ENCODE data around the genes VKORC1 and PRSS8.

GRCh38 chr16:30445963-30446335 lies 275 bp upstream of the SEPHS2 start:
- PRO-cap, 10 experiments = peak in 9 of 10 experiments; most common plus-strand start chr16:30446063 (in 3); most common minus-strand start chr16:30446095 (in 2)

GRCh38 chr16:30446336-30446732 lies 660 bp upstream of the SEPHS2 start:
- PRO-cap, 10 experiments = peak in 1 of 10 experiments; most common minus-strand start chr16:30446405 (in 1)

DNA sequence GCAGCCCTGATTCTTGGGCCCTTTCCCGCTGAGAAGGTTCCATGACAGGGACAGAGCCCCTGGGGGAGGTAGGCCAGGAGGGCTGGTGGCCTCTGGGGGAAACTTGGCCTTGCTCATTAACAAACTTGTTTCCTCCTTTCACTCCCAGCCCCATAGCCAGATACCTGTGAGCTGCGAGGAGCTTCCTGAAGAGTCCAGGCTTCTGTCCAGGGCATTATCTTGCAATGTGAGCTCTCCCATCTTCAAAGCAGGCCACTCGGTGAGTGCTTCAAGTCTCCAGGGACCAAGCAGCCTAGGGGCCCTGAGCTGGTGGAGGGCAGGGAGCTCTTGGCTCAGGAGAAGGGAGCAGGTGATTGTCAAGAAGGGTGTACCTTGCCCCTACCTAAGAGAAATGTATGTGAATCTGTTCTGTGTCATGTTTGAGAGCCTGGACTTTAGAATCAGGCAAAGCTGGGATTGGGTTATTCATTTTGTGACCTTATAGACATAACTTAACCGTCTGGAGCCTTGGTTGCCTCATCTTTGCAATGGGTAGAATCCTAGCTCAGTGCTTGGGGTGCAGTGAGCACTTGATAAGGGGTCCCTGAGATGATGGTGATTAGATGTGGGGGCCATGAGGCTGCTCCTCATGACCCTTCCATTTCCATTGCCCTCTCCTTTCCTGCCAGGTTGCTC lies 16.0 kb downstream of the ZNF768 start:
- PRO-cap, 10 experiments = no peak in any of the 10 experiments

GRCh38 chr16:30524117-30524846 lies 2.1 kb downstream of the ZNF768 start:
- PRO-cap, 10 experiments = no peak in any of the 10 experiments

GRCh38 chr16:30603573-30604849 lies 6.2 kb downstream of the ZNF689 start:
- PRO-cap, 10 experiments = no peak in any of the 10 experiments

DNA sequence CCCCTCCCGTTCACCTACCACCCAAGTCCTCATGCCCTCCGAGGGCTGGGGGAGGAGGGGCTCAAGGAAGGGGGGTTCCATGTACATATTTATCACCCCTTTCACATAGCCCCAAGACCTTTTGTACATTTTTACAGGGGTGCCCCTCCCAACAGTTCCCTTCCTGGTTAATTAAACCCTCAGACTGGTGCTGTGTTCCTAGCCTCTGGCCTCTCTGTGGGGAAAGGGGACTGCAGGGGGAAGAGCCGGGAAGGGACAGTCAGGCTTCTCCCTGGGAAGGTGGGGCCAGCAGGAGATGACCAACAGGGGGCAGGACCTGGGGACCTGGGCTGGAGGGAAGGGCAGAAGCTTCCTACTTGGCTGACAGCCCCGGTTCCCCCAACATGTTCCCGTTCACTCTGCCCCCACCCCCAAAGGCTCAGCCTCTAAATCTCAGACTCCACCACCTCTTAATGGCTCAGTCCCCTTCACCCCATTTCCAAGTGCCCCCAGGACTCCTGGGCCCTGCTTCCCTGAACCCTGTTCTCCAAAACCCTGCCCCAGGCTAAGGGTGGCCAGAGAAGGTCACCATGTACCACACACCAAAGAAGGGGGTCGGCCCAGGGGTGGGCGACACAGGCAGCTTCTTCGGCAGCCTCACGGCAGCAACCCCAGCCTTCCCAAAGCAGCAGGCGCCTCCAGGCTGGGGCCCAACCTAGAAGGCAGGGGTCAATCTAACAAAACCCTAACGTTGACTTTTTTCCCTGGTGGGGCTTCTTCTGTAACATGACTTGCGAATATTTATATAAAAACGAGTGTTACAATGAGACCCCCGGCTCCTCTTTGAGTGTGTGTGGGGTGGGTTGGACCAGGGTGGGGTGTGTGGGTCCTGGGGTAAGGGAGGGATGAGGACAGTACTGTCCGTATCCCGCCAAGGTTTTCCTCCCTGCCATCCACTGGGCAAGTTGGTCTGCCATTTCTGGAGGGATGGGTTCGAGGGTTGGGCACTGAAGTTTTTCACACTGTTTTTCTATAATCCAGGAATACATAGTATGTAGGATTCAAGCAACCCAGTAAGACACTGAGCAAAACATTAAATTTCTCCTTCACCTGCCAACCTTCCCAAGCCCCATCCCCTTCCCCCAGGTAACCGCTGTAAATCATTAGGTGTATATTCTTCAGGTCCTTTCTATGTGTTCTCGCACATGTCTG lies 12.2 kb downstream of the FBRS start:
- PRO-cap, 10 experiments = no peak in any of the 10 experiments

- PRO-cap, 10 experiments = peak in 7 of 10 experiments; most common plus-strand start chr16:30896289 (in 6); most common minus-strand start chr16:30896315 (in 7)
Observed at GRCh38 chr16:30895761-30896367, 550 bp upstream of the CTF1 start.

DNA sequence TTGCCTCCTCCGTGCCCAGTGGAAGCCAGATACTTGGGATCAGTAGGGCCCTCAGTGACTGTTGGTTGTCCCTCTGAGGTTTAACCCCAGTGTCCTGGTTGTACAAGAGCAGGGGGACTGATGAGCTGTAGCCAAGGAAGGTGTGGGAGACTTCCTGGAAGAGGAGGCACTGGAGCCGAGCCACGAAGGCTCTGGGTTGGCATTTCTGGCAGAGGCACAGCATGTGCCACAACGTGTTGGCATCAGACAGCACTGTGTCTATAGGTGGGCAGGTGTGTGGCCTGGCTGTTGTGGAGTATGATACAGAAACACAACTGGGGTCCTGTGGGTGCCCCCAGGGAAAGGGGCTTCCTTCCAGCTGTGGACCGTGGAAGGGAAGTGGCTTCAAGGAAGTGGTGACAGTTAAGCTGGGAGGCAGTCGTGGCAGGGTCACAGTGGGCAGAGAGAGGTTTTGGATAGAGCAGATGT lies 11.3 kb upstream of the ORAI3 start:
- PRO-cap, 10 experiments = no peak in any of the 10 experiments

DNA sequence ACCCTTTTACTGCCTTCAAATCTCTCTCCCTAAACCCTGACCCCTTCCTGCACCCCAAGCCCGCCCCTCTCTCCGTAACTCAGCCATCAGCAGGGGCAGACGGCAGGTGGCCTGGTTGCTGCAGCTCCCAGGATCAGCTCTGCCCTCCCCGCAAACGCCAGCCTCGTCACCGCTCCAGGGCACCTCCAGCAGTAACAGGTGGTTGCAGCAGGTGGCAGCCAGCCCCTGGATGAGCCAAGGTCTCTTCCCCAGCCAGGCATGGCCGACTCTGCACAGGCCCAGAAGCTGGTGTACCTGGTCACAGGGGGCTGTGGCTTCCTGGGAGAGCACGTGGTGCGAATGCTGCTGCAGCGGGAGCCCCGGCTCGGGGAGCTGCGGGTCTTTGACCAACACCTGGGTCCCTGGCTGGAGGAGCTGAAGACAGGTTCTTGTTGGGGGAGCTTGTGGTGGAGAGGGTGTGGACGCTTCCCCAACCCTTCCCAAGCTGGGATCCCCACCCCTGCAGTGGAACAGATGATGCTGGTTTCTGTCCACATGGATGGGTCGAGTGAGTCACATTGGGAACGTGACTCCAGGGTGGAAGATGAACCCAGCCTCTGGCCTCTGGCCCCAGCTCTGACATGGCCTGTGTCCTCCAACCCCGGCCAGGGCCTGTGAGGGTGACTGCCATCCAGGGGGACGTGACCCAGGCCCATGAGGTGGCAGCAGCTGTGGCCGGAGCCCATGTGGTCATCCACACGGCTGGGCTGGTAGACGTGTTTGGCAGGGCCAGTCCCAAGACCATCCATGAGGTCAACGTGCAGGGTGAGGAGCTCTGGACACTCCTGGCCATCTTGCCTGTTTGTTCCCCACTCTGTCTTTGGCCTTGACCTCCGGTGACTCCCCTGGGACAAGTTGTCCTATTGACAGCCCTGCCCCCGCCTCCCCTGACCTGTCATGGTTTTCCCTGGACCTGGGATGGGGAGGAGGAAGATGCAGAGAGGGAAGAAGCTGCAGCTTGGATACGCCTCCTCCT lies 701 bp downstream of the HSD3B7 start:
- PRO-cap, 10 experiments = no peak in any of the 10 experiments

DNA sequence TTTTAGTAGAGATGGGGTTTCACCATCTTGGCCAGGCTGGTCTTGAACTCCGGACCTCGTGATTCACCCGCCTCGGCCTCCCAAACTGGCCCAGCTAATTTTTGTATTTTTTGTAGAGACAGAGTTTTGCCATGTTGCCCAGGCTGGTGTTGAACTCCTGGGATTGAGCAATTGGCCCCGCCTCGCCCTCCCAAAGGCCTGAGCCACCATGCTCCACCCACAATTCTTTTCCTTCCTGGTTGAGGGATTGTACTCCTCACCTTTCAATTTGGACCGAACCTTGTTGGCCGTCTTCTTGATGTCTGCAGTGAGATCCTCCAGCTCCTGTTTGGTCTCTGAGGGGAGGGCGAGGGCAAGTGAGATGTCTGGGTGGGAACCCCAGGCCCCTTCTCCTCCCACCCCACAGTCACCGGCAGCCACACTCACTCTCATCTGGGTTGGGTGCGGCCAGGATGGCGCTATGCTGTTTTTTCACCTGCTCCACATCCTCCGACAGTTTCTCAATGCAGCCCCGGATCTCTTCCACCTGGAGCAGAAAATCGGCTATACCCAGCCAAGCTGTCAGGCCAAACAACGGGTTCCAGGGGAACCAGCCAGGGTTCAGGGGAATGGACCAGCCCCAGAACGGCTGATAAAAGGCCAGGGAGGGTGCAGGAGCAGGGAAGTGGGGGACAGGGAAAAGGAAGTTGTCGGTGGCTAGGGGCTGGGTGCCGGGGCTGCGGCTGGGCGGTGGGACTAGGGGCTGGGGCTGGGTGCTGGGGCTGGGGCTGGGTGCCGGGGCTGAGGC lies 9.6 kb downstream of the STX1B start:
- PRO-cap, 10 experiments = no peak in any of the 10 experiments

GRCh38 chr16:31080382-31081170 lies 6.4 kb downstream of the ZNF646 start:
- PRO-cap, 10 experiments = no peak in any of the 10 experiments

DNA sequence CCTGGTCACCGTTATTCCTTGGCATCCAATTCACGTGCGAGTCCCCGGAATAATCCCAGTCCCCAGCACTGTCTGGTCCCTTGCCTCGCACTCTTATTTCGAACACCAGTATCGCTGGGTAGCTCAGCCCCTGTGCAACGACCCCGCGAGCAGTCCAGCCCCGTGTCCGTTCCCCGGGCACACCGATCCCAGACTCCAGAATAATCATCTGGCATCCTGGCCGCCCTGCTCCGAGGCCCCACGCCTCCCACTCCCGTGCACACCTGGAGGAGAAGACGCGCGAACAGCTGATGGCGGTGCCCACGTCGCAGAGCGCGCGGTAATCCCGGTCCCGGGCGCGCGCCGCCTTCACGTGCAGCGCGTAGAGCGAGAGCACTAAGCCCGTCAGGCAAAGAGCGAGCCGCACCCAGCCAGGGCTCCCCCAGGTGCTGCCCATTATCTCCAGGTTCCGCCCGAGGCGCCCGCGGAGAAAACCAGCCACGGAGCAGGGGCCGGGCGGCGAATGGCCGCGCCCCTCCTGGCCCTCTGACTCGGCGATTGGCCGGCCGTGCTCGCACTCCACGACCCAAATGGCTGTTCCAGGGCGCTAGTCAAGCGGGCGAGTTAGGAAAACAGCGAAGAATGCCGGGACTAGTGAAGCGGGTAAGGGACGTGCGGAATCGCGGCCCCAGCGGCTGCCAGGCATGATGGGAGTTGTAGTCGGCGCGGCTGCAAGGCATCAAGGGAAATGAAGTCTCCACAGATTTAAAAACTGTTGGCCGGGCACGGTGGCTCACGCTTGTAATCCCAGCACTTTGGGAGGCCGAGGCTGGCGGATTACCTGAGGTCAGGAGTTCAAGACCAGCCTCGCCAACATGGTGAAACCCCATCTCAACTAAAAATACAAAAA lies at the start of gene VKORC1:
VKORC1 (minus strand) TSS at position 504 of the 889 bp plus-strand sequence.
- PRO-cap, 10 experiments = peak in 10 of 10 experiments; most common plus-strand start position 617 of the sequence (in 7); most common minus-strand start position 623 of the sequence (in 6)

GRCh38 chr16:31112160-31112639 lies 4.0 kb downstream of the BCKDK start:
- PRO-cap, 10 experiments = no peak in any of the 10 experiments

- PRO-cap, 10 experiments = peak in 10 of 10 experiments; most common plus-strand start chr16:31135835 (in 8); most common minus-strand start chr16:31135727 (in 9)
Observed at GRCh38 chr16:31135382-31136090, at the start of gene PRSS8. Gene PRSS8 (minus strand): TSS chr16:31135727.

DNA sequence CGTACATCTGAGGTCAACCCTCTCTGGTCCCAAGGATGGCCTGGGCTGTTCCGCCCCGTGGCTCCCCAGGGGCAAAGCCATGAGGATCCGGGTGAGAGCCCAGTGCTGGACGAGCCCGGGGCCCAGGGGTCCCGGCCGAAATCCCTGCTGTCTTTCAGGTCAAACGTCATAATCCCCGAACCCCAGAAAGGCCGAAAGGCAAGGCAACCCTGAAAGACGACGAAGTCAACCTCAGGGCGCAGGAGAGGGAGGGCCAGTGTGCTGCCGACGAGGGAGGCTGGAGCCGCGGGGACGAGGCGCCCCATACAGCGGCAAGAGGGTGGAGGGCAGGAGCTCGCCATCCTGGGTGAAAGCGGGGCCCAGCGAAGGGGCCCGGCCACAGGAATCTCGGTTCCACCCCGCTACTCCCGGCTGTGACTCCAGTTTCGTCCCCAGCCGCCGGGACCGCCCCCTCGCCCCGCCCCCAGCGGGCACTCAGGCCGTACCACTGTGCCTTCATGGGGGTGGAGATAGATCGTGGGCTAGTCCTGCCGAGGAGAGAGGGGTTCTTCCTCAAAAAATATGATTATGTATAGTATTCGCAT lies 457 bp upstream of the FUS start:
- PRO-cap, 10 experiments = peak in 10 of 10 experiments; most common minus-strand start position 415 of the sequence (in 8)

GRCh38 chr16:31186693-31187264 lies 6.8 kb downstream of the FUS start:
- PRO-cap, 10 experiments = peak in 1 of 10 experiments; most common plus-strand start chr16:31187134 (in 1)

DNA sequence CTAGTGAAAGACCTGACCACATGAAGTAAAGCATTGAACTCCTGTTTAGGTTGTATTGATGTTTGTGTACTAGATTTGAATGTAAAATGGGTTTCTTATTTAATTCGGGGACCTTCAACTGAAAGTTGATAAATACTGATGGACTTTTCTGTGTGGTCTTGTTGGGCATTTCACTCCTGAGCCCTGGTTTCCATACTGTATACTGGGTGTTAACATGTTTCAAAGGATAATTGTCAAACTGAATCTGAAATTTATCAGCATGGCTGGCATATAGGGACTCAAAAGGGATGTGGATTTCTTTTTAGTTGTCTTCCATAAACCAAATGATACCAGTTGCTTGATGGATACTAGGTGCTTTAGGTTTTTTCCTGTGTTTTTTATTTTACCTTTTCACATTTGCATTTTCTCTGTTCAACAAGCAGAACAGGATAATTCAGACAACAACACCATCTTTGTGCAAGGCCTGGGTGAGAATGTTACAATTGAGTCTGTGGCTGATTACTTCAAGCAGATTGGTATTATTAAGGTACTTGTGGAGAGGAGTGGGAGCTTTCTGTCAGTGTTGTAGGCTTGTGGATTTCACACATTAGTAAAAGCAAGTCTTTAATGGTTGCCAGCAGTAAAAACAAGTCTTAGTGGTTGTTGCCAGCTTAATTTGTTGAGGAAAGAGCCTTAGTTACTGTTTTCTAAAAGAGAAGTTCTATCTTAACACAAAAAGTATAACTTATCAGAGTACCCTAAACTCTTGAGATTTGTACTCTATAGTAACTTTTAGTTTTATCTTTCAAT lies 9.0 kb downstream of the FUS start:
- PRO-cap, 10 experiments = no peak in any of the 10 experiments

DNA sequence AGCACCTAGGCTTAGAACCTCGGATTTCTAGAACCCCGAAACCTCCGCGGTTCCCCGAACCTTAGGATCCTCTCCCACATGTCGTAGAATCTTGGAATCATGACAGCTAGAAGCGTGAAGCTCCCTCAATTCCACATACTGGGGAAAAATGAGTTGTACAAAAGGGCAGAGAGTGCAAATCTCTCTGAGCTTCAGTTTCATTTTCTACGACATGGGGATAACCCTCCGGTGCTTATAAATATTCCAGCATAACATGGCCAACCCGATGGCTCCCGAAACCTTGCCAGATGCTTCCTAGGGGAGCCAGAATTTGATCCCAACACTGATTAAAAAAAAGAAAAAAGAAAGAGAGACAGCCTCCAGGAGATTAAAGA lies 487 bp upstream of the PYCARD start:
- PRO-cap, 10 experiments = peak in 1 of 10 experiments; most common minus-strand start position 140 of the sequence (in 1)

DNA sequence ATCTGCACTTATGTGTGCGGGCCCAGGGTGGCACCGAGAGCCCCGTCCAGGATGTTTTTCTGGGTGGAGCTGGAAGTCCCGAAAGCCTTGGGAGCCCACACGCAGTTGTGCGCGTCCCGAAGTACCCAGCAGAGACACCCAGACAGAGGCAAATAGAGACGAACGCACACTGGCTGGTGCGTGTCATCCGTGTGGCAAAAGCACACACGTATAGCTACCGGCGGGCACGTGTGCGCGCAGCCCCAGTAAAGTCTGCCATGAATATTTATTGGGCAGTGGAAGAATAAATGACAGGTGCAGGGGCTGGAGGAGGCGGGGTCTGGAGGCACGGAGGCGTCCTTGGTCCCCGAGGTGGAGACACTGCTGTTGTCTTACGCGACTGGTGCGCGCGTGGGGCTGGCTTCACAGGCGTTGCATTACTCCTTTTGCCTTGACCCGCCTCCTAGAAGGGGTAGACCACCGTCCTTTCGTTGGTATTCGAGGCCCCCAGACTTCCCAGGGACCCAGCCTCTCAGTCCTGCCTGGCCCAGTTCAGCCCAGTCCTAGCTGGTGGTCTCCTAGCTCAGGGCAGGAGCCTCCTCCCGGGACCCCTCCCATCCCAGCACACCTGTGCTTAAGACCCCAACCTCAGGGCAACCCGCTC lies 1.1 kb downstream of the PYDC1 start:
- PRO-cap, 10 experiments = peak in 4 of 10 experiments; most common plus-strand start position 366 of the sequence (in 2); most common minus-strand start position 144 of the sequence (in 2)

DNA sequence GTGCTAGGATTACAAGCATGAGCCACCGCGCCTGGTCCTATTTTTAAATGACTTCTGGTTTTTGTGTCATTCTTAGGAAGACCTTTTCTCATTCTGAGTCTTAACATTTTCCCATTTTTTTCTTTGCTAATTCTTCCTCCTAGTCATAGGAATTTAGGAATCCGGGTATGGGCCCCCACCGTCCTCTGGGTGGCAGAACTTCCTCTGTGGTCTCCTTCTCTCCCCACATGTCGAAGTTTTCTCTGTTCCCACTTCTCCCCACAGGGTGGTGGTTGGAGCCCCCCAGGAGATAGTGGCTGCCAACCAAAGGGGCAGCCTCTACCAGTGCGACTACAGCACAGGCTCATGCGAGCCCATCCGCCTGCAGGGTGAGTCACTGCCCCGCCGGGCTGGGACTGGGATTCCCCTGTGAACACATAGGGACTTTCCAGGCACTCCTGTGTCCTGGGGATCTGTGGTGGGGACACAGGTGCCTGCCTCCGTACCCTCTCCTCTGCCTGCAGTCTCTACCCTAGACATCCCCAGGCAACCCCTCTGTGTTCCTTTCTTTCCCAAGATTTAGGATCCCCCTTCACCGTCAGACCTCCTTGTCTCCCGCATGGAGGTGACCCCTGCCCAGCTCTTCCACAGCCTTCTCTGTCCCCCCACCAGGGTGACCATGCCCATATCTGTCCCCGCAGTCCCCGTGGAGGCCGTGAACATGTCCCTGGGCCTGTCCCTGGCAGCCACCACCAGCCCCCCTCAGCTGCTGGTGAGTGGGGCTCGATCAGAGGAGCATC lies 5.5 kb downstream of the ITGAM start:
- PRO-cap, 10 experiments = peak in 3 of 10 experiments; most common plus-strand start position 447 of the sequence (in 2); most common minus-strand start position 320 of the sequence (in 1)